Jurkat, Clone E6-1 (cell line): ENCODE measurements around a stretch of chr2.

GRCh38 chr2:46299259-46299496 is 2.0 kb downstream of the EPAS1 start:
- RRBS: no CpG with 5 or more reads among the region's 12 CpGs

GRCh38 chr2:46345175-46345690 is 48.0 kb downstream of the EPAS1 start:
- RRBS: no CpG with 5 or more reads among the region's 3 CpGs

- RRBS: no CpG with 5 or more reads among the region's 16 CpGs
These were observed 55.5 kb downstream of the EPAS1 start for GRCh38 chr2:46352518-46353307.

GRCh38 chr2:46377190-46378273 is 80.3 kb downstream of the EPAS1 start:
- RRBS: no CpG with 5 or more reads among the region's 27 CpGs

GRCh38 chr2:46556554-46556866 is 14.1 kb upstream of the ATP6V1E2 start:
- RRBS: no CpG with 5 or more reads among the region's 5 CpGs

DNA sequence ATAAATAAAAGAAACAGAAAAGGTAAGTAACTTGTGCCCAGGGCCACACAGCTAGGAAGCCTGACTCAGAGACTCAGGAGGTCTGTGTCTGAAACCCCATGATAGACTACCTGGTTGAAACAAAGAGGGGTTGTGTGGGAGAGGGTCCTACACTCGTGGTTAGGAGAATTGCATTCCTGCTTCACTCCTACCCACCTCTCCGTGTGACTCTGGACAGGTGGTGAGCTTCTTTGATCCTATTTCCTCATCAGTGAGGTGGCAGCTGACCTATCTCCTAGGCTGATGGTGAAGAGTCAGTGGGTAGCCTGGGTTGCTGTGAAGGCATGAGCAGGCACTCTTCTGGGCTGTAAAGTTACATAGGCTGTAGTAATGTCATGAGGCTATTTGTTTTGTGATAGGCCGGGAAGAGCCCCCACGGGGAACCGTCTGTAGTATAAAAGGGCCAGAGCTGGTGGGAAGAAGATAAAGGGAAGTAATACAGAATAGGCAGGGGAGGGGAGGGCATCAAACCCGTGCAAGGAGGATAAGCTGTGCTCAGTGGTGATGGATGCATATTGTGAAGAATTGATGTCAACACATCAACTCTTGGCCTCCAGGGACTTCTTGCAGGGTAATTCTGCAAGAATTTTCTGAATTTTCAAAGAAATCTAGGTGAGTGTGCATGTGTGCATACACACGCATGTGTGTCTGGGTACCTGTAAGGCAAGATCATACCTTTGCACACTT is 20.8 kb upstream of the ATP6V1E2 start:
- RRBS: no CpG with 5 or more reads among the region's 7 CpGs

DNA sequence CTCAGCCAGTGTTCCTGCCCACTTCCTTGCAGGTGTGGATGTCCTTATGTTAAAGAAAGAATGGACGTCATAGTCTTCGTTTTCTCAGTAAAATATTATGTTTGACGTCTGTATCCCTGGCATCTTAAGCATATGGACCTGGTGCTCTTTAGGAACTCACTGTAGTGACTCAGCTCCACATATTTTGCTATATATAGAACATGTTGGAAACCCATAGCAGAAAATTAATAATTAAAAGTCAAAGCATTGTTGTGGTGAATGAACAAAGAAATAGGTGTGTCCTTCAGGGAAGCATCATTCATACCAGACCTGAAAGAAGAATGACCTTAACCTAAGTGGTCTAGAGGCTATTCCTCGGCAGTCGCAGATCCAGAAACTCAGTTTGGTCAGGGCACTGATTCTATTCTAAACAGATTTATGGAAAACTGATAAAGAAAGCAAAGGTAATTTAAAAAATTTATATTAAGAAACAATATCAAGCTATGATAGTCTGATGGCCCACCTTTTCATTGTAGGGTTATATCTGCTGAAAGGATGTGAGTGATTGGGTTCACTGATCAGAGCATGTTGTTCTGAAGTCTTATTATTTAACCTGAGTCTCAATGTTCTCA is 20.5 kb downstream of the SOCS5 start:
- RRBS: no CpG with 5 or more reads among the region's 5 CpGs

DNA sequence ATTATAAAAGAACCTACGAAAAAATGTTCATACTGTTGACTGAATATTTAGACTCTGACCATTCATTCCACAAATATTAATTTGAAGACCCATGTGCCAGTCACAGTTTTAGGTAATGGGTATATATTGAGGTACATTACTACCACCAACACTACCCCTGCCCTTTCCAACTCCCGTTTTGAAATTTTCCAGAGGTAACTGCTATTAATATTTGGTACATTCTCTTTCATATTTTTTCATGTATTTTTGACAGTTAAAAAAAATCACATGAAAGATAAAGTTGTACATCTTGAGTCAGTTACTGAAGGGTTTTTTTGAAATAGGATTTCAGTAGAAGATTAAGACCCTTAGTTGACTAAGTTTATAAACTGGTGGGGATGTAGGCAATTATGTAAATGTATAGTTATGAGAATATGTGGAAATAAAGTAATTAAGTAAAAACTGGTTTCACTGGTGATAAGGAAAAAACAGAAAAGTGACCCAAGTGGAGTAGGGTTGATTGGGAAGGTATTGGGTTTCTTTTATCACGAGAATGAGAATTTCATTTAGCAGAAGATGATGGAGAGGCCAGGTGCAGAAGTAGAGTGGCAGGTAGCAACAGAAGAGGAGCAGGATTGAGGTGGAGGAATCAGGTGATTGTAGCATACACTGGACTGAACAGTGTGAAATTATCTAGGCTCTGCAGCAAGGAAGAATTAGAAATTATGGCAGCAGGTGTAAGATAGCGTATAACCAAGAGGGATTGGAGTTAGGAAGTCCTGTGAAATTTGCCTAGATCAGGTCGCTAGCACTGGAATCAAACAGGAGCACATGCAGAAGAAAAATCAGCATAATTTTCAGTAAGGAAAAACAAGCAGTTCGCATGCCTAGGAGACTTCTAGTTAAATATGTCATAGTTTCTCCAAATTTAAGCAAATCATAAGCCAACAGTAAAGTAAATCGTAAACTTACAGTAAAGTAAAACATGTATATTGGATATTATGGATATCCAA is 67.0 kb downstream of the SOCS5 start:
- RRBS: no CpG with 5 or more reads among the region's 7 CpGs

GRCh38 chr2:46814079-46814633 is 101.5 kb downstream of the MCFD2 start:
- RRBS: no CpG with 5 or more reads among the region's 16 CpGs

- RRBS: no CpG with 5 or more reads among the region's 6 CpGs
These were observed 53.6 kb downstream of the MCFD2 start for GRCh38 chr2:46861959-46862466.

- RRBS: no CpG with 5 or more reads among the region's 13 CpGs
These were observed 16.6 kb downstream of the MCFD2 start for GRCh38 chr2:46898973-46899362.

DNA sequence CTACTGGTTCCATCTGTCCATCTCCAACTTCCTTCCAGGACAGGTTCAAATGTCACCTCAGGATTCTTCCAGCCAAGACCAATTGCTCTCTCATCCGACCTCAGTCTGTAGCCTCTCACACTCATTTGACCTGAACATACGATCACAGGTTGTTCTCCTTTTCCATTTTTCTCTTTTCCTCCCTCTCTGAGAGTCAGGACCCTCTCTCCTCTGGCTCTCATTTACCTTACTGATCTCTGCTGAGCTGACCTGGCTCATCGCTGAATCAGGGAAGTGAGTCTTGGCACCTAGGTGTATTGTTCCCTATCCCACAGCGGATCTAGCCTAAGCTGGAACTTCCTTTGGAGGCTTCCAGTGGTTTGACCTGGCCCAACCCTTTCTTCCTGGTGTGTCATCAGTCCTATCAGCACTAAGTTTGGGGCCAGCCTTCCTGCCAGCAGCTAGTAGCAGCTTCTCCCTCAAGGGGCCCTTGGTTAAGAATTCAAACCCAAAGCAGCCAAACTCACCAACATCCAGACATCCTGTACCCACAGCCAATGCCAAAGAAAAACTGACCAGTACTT is 1.7 kb downstream of the MCFD2 start:
- RRBS: no CpG with 5 or more reads among the region's 4 CpGs

DNA sequence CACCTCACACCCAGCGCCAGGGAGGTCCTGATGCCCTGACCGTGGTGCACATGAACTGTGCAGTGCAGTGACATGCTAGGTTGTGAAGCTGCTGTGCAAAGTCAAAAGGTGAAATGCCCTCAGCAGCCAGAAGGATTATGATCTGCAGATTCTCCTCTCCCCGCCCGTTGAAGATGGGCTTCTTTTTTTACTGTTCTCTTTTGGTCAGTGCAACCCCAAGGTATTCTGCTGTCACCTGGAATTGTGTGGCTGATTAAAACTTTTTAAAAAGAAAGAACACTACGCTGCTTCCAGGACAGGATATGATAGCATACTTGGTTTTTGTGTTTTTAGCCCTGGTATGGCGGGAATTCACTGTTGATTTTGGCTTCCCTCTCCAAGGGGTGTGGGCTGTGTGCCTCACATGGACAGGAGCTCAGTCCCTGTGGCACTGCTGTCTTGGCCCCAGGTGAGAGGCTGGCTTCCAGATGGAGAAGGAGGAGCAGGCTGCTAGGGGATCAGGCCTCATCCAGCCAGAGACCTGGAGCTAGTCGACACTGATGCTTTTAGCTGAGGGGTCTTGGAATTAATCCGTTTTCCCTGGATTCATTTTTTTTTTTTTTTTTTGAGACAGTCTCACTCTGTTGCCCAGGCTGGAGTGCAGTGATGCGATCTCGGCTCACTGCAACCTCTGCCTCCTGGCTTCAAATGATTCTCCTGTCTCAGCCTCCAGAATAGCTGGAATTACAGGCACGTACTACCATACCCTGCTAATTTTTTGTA is 24.1 kb downstream of the TTC7A start:
- RRBS: no CpG with 5 or more reads among the region's 11 CpGs

GRCh38 chr2:46994920-46995644 is 54.1 kb downstream of the TTC7A start:
- RRBS: no CpG with 5 or more reads among the region's 10 CpGs

DNA sequence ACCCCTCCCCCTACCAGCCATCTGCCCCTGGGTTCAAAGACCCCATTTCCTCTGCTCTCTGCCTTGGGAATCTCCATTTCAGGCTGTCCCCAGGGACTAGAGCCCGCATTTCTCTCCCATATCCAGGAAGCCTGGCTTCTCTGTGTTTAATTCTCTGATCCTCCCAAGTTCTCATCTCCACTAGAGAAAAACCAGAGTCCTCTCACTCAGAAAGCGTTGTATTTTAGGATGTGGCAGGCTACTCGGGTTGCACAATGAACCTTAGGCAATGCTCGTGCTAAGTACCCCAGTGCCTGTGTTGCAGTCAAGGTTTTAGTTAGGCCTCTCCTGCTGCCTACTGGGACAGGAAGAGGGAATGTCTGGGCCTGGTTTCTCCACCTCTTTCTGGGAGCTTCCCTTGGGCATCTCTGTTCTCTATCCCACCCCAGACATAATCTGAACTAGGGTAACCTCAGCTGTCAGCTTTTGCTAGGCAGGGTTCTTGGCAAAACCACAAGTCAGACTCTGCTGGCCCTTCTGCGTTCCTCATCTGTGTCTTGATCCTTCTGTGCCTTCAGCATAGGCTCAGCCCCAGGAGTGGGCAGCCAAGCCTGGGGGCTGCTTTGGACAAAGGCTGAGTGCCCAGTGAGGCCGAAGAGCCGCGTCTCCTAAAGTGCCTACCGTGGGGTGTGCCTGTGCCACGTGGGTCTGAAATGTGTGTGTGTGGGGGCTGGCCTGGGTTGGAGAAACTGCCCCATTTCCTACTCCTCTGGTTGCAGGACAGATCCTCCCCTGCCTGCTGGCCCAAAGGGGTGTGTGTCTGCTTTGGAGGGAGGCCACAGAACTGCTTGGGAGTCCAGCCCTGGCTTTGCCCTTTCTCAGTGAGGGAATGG is 96.8 kb downstream of the STPG4 start:
- RRBS: no CpG with 5 or more reads among the region's 10 CpGs

- RRBS: no CpG with 5 or more reads among the region's 4 CpGs
These were observed 89.5 kb downstream of the STPG4 start for GRCh38 chr2:47065498-47066194.

- RRBS: no CpG with 5 or more reads among the region's 13 CpGs
These were observed 71.2 kb downstream of the STPG4 start for GRCh38 chr2:47083736-47084420.

GRCh38 chr2:47108517-47109163 is 46.5 kb downstream of the STPG4 start:
- RRBS: no CpG with 5 or more reads among the region's 9 CpGs

DNA sequence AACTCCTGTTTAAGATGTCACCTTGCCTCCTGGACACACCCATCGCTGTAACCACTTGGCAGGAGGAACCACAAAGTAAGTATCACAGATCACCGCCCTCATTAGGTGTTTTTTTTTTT is 1.5 kb downstream of the CALM2 start:
- RRBS: no CpG with 5 or more reads among the region's 2 CpGs

GRCh38 chr2:47271224-47271540 is 94.9 kb upstream of the CALM2 start:
- RRBS: no CpG with 5 or more reads among the region's 2 CpGs